Daoy (cell line): ENCODE measurements around a stretch of chr6.

GRCh38 chr6:11609586-11610156 lies 72.1 kb downstream of the TMEM170B start:
- RAMPAGE, long total RNA, result no peak

GRCh38 chr6:11712578-11713093 lies 66.0 kb downstream of the ADTRP start:
- RAMPAGE, long total RNA, result no peak

DNA sequence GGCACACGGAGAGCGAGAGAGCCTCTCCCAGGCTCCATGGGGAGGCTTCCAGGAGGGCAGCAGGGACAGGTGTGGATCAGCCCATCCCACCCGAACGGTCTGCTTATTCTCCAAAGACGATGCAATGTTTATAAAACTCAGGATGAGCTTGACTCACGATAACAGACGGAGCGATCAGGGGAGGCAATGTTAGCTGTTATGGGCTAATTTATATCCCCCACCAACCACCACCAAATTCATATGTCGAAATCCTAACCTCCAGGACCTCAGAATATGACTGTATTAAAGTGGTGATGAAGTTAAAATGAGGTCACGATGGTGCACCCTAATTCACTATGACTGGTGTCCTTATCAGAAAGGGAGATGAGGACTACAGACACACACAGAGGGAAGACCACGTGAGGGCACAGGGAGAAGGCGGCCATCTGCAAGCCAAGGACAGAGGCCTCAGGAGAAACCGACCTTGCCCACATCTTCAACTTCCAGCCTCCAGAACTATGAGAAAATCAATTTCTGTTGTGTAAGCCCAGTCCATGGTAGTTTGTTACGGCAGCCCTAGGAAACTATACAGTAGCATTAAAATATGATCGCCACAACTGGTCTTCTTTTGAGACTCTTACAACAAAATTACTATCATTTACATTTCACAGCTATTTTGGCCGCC lies 7.0 kb downstream of the ADTRP start:
- RAMPAGE, long total RNA, result no peak

GRCh38 chr6:11854278-11854848 lies 75.8 kb upstream of the ADTRP start:
- RAMPAGE, long total RNA, result no peak

- RAMPAGE, long total RNA, result no peak
These were observed 80.8 kb upstream of the HIVEP1 start for GRCh38 chr6:11931008-11931971.

DNA sequence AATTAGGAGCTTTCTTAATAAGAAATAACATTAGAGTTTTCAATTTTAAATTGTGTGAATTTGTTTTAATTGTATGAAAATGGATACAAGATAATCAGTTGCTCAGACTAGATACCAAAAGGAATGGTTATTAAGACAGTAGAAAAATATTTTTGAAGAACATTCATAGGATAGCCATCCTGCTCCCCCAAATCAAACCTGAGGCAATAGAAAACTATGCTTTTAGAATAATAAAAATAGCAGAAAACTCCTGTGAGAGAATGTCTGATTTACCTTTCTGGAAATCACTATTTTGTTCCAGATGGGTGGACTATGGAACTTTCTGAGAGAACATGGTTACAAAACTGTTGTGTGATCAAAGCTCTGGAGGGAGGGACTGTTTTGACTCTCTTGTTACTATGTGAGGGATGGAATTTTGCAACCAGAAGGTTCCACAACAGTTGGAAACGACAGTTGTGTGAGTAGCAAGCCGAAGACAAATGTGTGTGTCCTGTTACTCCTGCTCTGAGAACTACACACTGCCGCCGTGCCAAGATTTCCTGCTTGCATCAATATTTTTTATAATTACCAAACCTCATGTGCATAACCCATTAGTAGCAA lies 11.1 kb upstream of the HIVEP1 start:
- RAMPAGE, long total RNA, result no peak

- RAMPAGE, long total RNA, result no peak
These were observed 4.4 kb upstream of the HIVEP1 start for GRCh38 chr6:12007524-12008249.

GRCh38 chr6:12008250-12008957 lies 3.7 kb upstream of the HIVEP1 start:
- RAMPAGE, long total RNA, result no peak

GRCh38 chr6:12025993-12026907 lies 14.1 kb downstream of the HIVEP1 start:
- RAMPAGE, long total RNA, result no peak

DNA sequence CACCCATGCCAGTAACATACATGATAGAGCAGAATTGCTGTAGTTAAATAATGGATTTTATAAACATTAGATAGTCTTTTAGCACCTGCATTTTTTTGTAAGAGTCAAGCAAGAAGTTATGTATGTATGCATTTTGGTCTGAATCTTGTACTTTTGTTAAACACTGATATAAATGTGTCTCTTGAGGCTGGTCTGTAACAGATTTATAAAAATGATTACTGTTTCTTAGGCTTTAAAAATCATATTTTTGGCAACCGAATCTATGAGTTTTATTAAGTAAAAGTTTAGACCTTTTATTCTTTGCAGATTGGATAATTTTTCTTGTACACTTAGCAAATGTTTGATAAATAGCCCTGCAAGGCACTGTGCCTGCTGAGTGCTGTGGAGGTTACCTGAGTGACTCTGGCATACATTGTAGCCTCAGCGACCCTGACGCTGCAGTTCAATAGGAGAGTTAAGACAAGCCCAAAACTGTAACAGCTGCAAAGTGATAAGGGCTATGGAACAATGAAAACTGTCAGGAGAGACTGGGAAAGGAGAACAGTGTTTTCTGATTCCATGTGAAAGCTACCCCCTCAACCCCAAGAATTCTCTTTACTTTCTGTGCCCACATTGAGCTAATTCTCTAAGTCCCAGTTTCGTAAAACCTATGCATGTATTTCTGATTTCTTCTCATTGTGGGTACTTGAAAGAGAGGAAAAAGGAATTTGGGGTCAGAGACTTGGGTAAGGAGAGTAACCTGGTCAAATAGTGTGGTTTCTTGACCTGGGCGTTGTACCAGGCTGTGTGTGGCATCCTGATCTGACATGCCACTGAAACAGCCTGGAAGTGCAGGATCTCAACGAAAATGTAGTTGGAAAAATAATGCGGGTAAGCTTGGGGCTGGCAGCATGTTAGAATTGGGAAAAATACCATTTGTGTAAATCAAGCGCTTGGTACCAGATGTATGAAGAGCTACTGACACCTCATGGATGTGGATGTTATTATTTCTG lies 22.3 kb downstream of the HIVEP1 start:
- RAMPAGE, long total RNA, result no peak

GRCh38 chr6:12122477-12122952 lies 110.4 kb downstream of the HIVEP1 start:
- RAMPAGE, long total RNA, result no peak

- RAMPAGE, long total RNA, result no peak
These were observed 132.6 kb downstream of the EDN1 start for GRCh38 chr6:12422724-12423249.

- RAMPAGE, long total RNA, result no peak
These were observed 241.6 kb downstream of the PHACTR1 start for GRCh38 chr6:12958142-12958629.

DNA sequence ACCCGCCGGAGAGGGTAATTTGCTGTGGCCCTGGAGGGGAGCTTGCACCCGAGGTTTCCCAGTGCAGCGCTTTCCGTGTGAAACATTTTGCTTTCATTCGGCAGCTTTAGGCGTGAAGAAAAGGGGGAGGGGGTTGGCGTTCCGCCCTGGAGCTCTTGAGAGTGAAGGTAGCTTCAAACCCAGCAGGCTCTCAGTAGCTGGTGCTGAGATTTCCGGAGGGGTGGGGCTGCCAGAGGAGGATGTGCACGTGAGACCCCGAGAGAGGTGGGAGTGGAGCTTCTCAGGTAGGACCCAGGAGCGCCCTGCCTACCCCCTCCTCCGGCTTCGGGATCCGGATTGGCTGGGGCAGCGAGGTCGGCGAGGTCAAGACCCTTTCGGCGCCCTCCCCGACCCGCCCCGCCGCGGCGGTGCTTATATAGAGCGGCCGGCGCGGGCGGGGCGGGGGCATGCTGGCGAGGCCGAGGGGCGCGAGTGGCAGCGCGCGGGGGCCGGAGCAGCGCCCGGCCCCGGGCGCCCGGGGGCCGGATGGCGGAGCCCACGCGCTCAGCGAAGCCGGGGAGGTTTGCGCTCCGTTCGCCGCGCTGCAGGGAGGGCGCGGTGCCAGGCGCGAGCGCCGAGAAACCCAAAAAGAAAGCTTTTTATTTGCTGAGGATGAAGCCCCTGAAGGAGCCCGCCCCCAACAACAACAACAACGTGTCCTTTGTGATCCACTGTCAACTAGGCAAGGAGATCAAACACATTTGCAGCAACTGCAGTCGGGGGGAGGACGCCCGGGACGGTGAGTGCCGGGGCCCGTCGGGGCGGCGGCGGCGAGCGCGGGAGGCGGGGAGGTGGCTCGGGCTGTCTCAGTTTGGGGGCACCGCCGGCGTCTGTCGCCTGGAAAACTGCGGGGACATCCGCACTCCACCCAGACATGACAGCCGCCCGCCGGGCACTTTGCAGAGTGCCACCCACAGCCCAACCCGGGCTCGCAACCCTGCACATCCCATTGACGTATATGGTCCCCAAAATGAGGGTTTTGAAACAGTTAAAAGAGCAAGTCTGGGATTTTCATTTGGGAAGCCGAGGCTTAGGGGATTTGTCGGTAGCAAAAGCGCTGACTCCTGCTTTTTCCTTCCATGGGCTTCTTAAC lies 297.2 kb downstream of the PHACTR1 start:
- RAMPAGE, long total RNA, result no peak

GRCh38 chr6:13014563-13015602 lies 298.3 kb downstream of the PHACTR1 start:
- RAMPAGE, long total RNA, result no peak

GRCh38 chr6:13303562-13304098 lies 24.7 kb downstream of the TBC1D7 start:
- RAMPAGE, long total RNA, result no peak

- RAMPAGE, long total RNA, result no peak
These were observed 34.2 kb upstream of the TBC1D7 start for GRCh38 chr6:13362449-13363117.

DNA sequence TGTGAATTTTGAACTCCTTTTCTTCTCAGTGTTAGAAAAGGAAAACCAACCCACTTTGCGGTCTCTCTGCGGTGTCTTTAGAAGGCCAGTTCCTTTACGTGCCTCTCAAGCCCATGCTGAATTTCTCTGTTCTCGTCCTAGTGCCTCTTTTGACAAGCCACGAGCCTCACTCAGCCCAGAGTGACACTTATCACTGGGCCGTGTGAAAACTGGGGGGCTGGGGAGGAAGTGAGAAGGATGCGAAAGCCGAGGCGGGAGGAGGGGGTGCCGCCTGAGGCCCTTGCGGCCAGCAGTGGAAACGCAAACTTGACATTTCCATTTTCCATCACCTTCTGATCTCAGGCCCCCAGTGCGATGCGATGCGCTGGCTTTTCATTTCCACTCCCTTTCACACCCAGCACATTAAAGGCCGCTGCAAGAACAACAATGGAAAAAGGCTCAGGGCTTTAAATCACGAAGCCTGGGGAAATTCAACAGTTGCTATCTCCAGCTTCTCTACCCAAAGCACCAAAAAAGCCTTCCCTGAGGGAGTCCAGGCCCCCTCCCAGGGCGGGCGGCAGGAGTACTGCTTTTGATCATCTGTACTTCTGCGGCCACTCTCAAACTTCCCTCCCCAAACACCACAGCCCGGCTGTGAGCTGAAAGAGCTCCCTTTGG lies 59.1 kb downstream of the GFOD1 start:
- RAMPAGE, long total RNA, result no peak

DNA sequence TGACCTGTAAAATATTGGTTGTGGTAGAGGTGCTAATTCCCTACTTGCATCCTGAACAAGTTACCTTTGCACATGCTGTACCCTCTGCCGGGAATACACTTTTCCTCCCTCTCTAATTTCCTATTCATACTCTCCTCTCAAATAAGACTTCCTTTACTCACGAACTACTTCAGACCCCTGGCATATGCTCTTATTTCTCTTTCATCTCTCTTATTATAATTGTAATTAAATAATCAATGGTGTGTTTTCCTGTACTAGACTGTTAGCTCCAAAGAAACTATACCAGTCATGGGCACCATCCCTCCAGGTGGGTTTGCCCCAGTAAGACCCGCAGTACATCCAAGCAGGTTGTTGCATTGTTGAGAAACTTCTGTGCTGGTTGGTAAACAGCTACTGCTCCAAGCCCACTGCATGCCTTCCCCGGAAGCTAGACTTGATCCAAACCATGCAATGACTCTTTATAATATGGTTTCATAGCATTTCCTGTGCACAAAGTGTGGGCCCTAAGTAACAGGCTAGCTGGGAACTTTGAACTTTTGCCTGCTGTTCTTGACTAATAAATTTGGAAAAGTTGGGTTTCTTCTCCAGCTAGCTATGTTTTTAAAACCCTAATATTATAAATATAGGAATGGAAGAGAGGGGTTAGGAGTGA lies 52.0 kb downstream of the GFOD1 start:
- RAMPAGE, long total RNA, result no peak

- RAMPAGE, long total RNA, result no peak
These were observed 32.7 kb downstream of the GFOD1 start for GRCh38 chr6:13454500-13455347.